PC-3 (cell line): ENCODE data around the gene GOLGA6L9.

- RAMPAGE, long total RNA, result no peak
Observed at GRCh38 chr15:80480744-80481278, 76.6 kb downstream of the ARNT2 start.

GRCh38 chr15:81914750-81915614, 130.8 kb downstream of the MEX3B start:
- RAMPAGE, long total RNA, result no peak

GRCh38 chr15:82044158-82044660, 1.6 kb downstream of the MEX3B start:
- RAMPAGE, long total RNA, result no peak

DNA sequence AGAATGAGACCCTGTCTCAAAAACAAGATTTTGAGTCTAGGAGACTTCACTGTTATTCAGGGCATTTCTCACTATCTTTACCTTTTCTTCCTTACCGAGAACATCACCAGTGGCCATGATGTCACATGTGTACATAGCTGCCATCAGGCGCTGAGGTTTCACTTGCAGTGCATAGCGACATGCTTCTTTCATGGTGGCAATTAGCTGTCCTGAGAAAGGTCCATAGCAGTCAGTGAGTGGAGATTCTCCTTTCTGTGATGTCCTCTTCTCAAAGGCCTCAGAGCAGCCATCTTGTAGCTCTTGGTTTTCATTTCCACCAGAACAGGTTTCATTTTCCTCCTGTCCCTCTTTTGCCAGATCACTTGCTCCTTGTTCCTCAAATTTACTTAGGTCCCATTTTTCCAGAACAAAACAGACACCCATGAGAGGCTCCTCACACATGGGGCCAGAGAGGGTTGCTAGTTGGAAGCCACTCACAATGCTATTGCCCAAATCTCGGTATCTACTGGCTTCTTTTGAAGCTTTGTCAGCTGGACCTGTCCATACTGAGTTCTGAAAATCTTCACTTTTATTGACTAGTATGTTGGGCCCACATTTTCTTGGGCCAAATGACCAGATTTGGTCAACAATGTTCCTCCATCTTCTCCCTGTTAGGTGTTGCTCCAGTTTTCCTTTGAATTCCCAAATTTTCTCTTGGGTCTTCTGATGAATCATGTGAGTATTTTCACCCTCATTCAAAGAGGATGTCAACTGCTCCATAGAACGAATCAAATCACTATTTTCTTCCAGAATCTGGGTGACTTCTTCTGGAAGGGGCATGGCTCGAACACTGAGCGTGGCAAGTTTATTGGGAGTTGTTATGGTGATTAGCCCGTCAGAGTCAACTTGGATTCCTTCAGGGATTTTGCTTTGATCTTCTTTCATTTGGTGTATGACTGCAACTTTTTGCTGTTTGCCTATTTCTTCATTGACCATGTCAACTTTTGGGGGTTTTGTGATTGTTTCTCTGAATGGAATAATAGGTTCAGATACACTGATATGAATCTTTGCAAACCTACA, 105.9 kb upstream of the MEX3B start:
- RAMPAGE, long total RNA, result no peak

DNA sequence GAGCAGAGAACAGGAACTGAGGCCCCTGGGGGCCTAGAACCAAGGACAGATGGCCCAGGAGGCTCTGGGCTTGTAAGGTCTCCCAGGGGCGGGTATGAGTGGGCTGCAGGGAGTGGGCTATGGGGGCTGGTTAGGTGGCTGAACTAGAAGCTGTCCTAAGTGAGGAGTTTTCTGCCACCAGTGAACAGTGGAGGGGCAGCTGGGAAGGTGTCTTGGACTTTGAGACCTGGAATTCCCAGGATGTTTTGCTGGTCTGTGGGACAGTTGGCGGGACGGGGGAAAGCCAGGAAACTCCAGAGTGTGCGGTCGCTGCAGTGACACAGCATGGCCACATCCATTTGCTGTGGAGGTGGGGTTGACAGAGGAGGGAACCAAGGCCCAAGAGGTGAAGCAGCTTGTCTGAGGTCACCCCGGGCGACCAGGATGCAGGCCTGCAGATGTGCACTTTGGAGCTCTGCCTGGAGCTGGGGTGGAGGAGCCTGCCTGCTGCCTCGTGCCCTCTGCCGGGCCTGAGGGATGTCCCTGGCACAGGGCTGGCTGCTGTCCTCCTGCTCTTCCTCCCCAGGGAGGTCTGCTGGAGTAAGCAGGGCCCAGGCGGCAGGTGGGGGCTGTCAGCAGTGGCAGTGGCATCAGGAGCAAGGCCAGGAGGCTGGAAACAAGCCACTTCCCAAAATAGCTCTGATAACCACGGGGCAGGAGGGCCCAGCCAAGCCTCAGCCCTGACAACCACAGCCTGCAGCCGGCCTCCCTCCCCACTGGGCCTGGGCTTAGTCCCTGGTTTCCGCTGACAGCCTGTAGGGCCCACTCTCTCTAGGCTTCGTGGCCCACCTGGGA, 16.2 kb downstream of the GOLGA6L10 start:
- RAMPAGE, long total RNA, result no peak

GRCh38 chr15:82429537-82430108, at the start of gene GOLGA6L9:
Gene GOLGA6L9 (plus strand): TSS chr15:82429816.
- RAMPAGE, long total RNA, result no peak

GRCh38 chr15:82536752-82537128, 3.5 kb downstream of the RPS17 start:
- RAMPAGE, long total RNA, result no peak

DNA sequence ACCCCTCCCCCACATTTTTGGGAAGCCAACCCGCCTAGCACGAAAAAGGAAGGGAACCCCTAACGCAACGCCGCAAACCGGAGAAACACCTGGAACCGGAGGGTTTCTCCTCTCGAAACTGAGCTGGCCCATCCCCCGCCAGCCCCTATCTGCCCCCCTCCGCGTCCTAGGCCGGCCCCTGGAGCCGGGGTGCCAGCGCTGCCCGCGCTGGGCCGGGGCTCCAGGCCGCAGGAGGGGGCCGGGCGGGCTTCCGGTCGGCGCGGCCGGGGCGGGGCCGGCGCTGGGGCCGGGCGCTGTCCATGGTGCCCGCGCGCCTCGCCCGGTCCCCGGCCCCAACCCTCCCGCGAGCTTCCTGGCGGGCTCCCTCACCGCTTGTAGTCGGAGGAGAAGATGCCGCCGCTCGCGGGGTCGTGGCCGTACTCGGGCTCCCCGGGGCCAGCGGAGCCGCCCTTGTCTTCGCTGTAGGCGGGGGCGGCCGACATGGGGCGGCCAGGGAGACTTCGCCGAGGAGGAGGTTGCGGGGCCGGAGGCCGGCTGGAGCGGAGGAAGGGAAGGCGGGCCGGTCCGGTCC, 365 bp downstream of the AP3B2 start:
- RAMPAGE, long total RNA, result no peak

DNA sequence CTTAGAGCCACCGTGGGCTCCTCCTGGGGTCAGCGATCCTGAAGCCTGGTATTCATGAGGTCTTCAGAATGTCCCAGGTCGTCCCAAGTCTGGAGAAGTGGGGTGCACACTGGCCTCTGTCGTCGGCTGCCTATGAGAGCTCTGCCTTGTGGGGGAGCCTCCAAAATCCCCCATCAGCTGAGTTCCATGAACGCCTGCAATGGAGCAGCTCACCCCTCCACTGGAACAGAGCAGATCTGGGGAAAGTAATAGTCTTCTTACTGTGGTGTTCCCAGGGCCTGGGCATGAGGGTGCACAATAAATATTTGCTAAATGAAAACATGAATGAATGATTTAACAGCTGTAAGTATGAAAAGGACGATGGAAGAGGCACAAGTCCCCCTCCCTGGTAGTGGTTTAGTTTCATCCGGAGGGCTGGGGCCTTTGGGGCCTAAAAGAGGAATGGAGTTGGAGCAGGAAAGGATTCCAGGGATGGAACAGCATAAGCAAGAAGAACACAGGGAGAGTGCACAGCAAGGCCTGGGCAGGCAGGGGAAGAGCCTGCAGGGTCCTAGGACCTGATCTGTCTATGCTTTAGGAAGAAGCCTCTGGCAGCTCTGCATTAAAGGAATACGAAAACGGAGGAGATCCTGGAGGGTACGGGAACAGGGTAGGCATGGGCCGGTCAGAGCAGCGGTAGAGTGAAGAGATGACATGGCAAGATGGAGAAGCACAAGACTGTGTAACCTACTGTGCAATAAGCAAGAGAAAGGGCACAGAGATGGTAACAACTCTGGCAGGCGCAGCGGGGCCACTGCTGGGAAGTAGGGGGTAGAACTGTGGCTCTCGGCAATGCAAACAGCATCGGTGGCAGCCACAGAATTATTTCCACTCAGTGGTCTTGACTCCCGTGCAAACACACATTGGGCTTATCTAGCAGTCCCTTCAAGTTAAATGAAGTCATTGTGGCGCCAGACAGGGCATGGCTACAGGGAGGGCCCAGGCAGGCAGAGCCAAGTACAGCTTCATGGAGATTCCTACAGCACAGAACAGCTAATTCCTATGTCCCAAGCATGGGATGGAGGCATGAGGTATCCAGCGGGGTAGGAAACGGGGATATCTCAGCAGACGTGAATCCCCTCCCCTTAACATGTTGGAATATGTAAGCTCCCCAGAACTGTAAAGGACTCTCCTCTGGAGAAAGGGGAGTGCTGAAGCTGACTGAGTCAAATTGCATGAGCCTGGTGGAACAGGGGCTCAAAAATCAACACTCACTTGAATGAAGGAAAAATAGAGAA, 28.6 kb downstream of the WHAMM start:
- RAMPAGE, long total RNA, result no peak

DNA sequence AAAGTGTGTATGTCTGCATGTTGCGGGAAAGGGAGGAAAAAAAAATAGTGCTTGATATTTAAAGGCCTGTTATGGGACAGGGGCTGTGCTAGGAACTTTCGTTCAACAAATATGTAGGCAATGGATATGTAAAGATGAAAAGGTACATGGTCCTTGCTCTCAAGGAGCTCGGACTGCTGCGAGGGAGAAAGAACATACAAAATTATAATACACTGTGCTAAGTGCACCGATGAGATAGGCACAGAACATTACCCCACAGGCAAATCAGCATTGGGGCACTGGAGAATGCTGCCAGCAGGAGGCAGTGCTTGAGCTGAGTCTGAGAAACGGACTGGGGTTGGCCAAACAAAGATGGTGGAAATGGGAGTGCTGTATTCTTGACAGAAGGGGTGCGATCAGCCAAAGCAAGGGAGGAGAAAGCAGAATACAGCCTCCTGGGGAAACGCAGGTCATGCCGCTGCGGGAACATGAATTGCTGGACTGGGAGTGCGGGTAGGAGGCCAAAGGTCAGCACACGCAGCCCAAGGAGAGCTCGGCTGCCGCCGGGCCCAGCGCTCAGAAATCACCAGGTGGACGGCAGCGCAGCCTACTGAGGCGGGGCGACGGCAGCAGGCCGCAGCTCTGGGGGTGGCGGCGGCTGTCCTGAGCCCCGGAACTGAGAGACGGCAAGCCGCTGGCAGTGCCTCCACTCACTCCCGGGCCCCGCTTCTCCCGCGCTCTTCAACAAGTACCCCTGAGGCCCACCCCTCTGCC, 540 bp downstream of the C15orf40 start:
- RAMPAGE, long total RNA, result no peak

DNA sequence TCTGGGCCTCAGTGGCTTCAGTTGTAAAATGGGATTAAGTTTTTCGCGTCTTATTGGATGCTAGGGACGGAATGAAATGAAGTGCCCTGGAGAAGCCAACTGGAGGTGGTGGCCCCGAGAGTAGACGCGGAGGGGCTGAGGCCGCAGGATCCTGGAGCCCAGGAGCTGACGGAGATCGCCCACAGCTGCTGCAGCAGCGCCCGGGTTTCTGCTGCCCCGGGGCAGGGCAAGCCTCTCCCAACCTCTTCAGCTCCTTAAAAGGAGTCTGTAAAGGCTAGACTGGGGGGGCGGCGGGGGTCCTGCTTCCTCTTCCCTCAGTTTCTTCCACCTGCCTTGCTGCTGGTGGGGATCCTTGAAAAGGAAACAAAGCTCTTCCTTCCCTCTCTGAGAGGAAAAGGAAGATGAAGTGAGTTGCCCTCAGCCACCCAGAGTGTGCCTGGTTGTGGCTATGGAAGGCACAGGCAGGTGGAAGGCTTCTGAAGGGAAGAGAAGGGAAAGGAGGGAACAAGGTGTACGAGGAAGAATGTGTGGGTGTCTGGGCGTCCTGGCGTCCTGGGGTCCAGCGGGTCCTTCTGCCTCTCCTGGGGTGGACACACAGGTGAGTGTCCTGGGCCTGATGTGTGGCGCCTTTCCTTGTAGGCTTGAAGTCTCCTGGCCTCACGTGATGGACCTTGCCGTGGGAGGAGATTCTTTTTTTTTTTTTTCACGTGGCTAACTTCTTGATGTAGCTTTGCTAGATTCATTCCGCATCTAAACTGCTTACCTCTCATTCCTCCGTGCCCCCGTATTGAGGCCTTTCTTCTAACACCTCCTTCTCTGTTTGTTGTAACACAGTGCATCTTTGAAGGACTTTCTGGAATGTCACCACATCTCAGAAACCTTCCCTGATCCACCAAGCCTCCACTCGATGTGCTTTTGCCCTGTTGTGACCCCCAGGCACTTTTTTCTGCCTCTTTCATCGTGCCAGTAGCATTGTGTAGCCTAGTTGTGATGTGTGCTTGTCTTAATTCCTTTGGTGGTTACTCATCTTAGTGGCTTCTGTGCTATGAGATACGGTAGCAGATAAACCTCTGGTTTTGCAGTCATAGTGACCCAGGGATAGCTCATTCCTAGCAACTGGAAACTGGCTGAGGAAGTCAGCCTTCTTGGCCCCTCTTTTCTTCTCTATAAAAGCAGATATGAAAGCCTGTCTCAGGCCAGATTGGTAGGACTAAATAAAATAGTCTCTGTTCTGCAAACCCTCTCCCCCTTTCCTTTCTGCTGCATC, 1.3 kb upstream of the BNC1 start:
- RAMPAGE, long total RNA, result no peak

- RAMPAGE, long total RNA, result no peak
Observed at GRCh38 chr15:83287381-83287932, 3.0 kb upstream of the BNC1 start.

DNA sequence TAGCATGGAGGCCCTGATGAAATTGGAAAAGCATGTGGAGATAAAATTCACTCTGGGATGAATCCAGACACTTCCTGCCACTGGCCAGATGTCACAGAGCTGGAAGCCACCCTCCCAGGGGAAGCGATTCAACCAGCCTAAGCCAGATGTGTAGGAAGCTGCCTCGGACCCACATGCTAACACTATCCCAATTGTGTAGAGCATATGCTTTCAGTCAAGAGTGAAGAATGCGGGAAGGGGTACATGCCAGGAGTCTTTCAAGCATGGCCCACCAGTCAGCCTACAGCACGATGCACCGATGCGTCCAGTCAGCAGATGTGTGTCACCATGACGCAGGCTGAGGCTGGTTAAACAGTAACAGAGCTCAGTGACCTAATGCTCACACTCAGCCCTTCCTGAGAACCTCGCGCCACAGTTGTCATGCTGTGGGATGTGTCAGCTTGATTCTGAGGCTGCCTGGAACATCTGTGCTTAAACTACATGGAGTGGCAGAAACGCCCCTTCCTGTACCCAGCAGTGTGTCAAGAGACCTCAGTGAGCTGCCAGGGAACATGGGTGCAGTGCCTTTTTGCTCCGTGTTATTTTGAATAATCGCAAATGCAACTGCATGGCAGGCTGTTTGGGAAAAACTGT, 38.9 kb upstream of the BNC1 start:
- RAMPAGE, long total RNA, result no peak

GRCh38 chr15:83658481-83659094, 4.7 kb downstream of the ADAMTSL3 start:
- RAMPAGE, long total RNA, result no peak

- RAMPAGE, long total RNA, result no peak
Observed at GRCh38 chr15:83819667-83820152, 165.8 kb downstream of the ADAMTSL3 start.

- RAMPAGE, long total RNA, result no peak
Observed at GRCh38 chr15:84421581-84421820, 179.3 kb upstream of the ZSCAN2 start.

- RAMPAGE, long total RNA, result no peak
Observed at GRCh38 chr15:84421912-84422355, 178.9 kb upstream of the ZSCAN2 start.

DNA sequence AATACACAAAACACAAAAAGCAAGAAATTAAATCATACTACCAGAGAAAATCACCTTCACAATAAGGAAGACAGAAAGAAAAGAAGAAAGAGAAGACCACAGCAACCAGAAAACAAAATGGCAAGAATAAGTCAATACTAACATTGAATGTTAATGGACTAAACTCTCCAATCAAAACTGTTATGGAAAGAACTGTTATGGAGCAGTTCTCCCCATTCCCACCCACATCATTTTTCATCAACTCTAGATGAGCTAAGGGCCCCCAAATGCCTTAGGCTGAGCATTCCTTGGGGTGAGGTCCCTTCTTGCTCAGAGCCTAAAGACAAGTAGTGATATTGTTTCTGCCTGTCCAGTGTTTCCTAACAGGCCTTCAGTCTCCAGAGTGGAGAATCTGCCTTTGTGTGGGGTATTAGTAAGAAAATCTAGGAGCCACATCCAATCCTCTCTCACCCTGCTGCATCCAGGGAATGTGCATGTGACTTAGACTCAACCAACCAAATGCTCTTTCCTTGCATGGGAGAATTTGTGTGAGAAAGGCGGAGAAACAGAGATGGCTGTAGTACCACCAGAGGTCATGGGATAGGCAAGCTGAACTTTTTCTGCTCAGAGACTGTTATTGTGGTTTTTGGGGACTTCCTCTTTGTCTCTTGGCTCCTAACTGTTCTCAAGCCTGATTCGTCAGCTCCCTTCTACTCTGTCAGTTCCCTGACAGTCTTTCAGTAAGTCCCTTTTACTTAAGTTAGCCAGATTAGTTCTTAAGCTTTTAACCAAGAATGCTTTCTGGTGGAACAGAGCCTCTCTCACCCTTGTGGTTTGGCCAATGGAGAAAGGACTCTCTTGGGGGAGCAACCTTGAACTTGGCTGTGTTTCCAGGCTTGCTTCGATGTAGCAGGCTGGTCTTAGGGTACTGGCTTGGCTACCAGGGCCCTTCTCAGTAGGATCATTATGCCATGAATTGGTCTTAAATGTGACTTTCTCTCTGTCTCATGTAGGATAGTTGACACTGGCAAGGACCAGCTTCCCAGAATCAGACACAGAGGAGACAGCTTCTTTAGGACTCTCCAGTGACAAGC, 2.6 kb upstream of the ZSCAN2 start:
- RAMPAGE, long total RNA, result no peak

GRCh38 chr15:84616269-84616482, 15.4 kb downstream of the ZSCAN2 start:
- RAMPAGE, long total RNA, result no peak

DNA sequence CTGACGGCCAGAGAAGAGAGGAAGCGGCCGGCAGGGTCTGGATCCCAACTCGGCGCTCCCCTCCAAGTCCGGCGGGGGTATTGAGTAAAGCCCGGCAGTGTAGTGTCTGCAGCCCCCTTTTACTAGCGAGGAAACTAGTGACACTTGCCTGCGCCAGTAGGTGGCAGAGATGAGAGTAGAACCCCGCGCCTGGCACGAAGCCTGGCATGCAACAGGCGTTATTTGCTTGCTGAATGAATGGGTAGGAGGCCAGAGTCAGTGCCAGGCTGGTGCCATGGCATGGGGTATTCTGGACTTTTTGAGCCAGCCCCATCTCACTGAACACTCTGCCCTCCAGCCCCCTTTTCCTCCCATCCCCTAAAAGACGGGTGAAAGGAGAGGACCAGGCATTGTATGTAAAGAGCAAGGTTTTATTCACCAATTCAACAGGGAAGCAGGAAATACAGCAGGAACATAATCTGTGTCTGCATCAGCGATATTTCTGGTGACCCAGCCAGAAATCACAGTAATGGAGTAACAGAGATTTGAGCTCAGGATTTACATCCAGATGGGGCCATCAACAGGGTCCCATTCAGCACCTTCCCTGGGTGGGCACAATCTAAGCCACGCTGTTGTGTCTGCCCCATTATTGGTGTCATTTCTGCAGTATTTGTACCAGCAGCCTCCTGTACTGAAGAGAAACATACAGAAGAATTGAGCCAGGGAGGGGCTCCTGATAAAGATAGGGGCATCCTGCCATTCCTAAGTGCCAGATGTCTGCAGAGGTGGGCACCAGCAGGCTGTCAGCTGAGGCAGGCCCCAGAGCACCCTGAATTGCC, 866 bp upstream of the WDR73 start:
- RAMPAGE, long total RNA, result no peak